AG09319 (cell line): ENCODE data around the gene TLR10.

GRCh38 chr4:38323100-38323719, 340.8 kb upstream of the KLF3 start:
- RRBS, result no CpG with 5 or more reads among the region's 6 CpGs

DNA sequence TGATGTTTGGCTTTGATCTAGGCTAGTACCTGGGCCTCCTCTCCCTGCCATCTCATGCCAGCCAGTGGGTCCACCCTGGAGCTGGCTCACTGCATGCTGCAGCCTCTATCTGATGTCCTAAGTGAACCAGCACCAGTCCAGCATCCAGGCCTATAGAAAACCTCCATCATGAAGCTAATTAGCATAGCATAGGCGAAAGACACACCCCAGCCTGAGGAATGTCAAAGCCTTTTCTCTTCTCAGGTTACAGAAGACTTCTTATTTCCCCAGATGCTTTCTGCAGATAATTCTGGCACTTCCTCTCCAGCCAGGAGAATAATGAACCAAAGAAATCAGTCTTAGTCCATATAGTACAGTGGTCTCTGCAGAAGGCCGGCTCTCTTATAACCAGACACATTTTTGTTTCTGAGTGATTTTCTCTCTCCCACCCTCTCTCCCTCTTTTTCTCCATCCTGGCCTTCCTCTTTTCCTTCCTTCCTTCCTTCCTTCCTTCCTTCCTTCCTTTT, 335.7 kb upstream of the KLF3 start:
- RRBS, result no CpG with 5 or more reads among the region's 2 CpGs

DNA sequence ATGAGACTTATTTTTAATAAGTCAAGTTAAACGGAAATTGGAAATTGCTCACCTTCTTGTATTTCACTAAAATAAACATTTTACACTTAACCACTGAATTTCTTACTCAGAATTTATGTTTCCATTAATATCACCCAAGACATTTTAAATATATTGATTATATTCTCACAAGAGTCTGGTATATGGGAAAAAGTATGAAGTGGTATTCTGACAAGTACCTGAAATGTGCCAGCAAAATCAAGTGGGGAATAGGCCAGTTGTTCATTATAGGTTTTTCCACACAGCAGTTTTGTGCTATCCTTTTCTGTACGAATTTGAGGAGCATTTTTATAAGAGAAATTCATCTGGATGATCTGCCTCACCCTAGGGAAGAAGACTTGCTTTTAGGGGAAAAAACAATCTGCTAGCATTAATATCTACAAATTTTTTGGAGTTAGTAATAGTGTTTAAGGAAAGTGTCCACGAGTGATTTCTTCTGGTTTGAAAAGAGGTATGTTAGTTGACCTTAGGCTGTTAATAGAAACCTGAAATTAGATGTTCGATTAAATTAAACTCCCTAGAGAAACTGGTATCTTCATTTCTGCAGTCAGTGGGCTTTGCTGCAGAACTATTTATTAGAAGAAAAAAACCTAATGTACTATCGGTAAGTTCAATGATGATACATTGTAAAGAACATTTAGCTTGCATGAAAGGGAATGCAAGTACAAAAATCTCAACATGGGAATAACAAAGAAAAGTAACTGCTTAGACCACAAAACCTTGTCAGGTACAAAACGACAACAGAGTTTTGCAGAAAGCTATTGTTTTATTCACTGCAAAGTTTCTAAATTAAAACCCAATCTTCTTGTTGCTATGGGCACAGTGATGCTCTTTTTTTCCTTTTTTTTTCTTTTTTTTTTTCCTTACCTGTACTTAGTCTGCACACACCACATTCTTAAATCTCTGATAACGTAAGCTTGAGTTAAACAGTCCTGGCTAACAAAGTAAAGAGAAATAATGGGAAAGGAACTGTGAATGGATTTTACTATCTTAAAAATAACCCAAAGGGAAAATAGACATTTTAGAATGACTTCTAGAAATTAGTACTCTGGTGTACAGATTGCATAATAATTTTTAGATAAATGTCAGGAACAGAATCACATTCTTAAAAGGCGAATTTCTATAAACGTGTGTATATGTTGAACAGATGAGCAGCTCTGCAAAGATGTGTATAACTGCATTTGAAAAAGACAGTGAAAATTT, 1.9 kb downstream of the KLF3 start:
- RRBS, result no CpG with 5 or more reads among the region's 9 CpGs

DNA sequence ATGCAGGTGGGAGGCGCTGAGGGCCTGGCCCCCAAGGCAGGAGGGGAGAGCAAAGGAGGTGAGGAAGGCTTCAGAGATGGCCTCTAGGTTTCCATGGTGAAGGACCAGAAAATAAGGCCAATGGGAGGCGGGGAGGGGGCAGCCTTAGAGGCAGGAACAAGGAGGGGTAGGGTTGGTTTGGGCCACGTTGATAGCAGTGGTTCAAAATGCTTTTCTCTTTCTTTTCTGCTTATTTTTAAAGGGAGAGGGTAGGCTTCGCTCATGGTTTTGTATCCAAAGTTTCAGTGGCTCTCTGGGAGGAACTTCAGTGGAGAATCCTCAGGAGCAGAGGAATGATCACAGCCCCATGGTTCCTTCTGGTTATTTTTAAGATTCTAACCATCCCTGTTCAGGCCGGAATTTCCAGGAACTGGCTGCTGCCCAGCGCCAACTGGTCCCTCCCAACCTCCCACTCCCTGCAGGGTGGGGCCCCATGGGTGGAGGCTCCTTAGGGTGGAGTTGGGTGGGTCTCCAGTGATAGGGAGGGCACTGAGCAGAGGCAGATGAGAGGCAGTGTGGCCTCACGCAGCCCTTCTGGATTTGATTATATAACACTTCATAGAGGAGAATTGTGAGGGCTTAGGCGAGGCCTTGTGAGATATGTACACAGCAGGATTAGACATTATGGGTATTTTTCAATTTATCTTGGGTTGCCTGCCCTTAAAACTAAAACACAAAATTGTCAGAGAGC, 9.0 kb downstream of the KLF3 start:
- RRBS, result no CpG with 5 or more reads among the region's 8 CpGs

DNA sequence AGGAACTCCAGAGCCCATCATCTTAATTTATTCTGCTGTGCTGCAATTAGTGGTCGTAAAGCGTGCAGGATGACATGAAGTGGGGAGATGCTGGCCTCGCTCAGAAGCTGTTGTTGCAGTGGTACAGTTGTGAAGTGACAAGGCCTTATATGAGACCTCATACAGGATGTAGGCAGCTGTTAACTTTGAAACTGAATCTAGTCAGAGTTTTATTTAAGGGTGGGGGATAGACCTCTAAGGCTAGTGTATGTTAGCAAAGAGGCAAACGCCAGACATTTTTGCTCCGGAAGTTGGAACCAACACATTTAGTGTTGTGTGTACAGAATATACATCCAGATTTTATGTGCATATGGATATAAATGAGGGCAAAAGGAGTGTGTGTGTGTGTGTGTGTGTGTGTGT, 13.5 kb downstream of the KLF3 start:
- RRBS, result no CpG with 5 or more reads among the region's 5 CpGs

DNA sequence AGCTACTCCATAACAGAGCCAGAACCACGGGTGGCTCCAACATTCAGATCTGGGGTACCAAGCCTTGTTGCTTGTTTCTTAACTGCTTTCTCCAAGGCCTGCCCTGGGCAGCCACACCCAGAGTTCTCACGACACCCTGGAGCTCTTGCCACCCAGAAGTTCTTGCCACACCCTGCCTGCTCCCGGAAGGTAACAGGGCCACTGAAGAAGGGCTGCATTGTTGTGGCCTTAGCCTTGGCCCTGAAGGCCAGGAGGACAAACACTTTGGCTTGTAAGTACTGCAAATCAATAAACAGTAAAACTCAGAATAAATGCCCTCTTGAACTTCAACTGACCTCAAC, 54.3 kb downstream of the TLR10 start:
- RRBS, result no CpG with 5 or more reads among the region's 3 CpGs

GRCh38 chr4:38743772-38744365, 38.9 kb downstream of the TLR10 start:
- RRBS, result no CpG with 5 or more reads among the region's 2 CpGs

DNA sequence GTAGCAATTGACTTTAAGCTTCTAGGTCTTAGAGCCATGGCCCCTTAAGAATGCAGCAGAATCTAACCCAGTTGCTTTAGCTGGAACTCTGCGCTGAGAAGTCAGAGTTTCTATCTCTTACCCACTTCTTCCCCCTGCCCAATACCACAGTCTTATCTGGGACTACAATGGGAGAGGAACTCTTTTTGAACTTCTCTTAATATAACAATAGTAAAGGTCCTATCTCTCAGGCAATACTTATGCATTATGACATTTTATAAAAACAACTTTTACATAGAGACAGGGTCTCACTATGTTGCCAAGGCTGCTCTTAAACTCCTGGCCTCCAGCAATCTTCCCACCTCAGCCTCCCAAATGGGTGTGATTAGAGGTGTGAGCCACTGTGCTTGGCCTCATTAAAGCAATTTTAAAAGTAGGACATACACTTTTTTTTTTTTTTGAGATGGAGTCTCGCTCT, 1.8 kb downstream of the TLR10 start:
- RRBS, result no CpG with 5 or more reads among the region's 2 CpGs

- RRBS, result no CpG with 5 or more reads among the region's 6 CpGs
These were observed at the start of gene TLR10 for GRCh38 chr4:38782723-38783168. Gene TLR10, minus strand, starts transcription at chr4:38782990.

DNA sequence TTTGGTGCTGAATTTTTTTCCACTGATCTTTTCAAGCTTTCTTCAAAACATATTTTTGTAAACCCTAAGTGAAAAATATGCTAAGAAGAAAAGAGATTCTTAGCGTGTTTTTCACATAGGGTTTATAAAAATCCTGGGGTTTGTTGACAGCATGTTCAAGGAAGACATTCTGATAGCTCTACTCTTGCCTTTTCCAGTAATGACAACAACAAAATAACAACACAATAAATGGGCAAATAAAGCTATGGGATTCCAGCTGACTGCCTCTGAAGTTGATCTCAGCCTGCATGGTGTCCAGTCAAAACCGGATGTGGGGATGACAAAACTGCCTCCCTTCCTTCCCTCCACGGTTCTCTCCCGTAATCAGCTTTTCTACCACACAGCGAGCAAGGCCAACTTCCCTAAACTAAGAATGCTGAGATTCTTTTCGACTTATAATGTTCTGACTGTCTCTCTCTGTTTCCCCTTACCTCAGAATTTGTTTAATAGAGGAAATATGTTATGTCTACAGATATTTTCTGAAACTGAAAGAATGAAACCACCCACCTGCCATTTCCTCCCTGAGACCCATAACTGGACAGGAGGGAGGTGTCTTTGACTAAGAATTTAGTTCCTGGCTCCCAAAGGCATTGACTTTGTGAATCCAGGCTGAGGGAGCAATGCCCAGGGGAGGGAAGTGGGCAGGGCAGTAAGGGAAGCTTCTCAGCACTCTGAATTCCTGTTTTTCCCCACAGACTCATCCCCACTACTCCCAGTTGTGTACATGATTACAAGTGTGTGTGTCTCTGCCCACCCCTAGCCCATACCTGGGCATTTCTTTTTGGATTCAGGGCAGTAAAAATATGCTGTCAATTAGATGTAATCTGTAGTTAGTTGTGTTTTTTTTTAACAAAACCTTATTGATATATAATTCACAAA, 1.0 kb upstream of the TLR1 start:
- RRBS, result no CpG with 5 or more reads among the region's 6 CpGs

GRCh38 chr4:38922565-38923164, 55.1 kb downstream of the FAM114A1 start:
- RRBS, result no CpG with 5 or more reads among the region's 8 CpGs

GRCh38 chr4:39044256-39045287, 12.4 kb upstream of the TMEM156 start:
- RRBS, result 1% methylated on average over 37 of the region's 103 CpGs

DNA sequence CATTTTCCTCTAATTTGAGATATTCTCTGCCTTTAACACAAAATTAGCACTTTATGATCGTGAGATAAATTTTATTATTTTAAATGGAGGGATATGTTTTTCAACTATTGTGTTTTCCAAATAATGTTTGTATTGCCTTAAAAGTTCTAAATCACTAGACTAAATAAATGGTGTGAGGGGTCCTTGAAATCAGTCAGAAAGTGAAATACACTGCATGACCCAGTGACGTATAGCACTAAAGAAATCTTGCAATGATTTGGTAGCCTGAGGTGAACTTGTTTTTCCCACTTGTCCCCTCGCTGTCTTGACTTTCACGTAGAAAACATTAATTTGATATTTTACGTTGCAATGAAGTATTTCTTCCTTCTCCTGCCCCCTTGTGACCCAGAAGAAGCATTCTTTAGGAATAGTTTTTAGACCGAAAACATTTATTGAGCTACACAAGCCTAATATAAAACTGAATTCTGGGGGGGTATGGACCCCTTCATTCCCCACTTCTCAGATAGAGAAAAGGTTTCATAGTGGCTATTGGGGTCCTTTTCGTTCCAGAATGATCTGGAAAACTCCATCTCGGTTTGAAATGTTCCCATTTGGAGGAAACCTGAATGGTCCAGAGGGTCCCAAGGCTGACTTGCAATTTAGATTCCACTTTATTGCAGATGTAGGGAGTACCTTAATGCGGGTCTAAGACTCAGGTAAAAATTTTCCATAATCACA, 3.7 kb downstream of the KLB start:
- RRBS, result no CpG with 5 or more reads among the region's 9 CpGs

GRCh38 chr4:39538882-39539567, 11.8 kb upstream of the UGDH start:
- RRBS, result no CpG with 5 or more reads among the region's 6 CpGs

- RRBS, result no CpG with 5 or more reads among the region's 18 CpGs
These were observed 1.3 kb downstream of the SMIM14 start for GRCh38 chr4:39637336-39637880.

DNA sequence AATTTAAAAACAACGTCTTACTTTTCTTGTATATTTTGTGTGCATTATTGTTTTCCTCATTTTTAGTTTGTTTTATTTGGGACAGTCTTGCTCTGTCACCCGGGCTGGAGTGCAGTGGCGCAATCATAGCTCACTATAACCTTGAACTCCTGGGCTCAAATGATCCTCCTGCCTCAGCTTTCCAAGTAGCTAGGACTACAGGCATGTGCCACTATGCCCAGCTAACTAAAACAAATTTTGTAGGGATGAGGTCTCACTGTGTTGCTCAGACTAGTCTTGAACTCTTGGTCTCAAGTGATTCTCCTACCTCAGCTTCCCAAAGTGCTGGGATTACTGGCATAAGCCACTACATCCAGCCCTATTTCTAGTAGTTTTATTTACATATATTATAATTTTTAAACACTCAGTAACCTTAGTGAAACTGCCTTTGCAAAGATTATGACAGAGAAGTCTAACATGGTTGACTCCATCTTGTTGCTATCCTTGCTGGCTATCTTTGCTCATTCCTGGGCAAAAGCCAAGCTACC, 9.7 kb upstream of the SMIM14 start:
- RRBS, result no CpG with 5 or more reads among the region's 3 CpGs

GRCh38 chr4:39706372-39706957, 8.5 kb downstream of the UBE2K start:
- RRBS, result no CpG with 5 or more reads among the region's 7 CpGs

DNA sequence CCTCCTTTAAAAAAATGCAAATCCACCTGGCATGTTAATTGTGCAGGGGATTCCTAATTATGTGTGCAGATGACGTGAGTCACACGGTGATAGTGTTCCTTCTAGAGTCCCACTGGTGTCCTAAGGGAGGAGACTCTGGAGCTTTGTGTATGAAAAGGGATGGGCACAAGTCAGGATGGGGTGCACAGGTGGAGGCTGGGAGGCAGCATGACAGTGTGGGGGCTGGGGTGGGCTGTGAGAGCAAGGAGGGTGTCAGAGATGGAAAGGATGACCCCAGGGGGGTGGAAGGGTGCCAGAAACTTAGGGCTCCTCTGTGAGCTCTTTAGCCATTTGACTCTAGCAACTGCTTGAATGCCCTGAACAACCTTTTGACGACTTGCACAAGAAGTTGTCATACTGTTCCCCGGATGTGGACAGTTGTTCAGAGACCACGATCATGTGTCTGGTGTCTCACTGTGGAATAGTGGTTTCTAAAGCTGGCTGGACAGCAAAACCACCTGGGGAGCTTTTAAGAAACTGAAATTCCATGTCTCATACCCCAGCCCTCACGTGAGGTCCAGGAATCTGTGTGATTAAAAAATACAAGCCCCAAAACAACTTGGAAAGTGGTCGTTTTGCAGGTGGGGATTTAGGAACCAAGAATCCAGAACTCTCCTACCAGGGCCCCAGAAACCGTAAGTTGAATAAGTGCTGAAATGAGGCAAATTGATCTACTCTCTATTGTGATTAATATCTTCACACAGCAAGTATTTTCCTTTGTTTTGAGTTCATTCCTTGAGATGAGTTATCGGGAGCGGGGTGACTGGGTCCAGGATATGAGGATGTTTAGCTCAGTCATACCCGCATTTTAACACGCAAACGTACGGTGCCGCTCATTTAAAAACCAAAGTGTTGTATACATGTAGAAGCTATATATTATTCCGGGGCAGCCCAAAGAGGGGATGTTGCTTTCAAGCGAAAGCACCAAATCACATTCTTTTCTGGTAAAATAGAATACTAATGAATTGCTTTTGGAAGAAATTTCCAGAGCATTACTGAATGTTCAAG, 3.4 kb downstream of the RHOH start:
- RRBS, result no CpG with 5 or more reads among the region's 17 CpGs

GRCh38 chr4:40211402-40211764, 14.6 kb downstream of the RHOH start:
- RRBS, result no CpG with 5 or more reads among the region's 8 CpGs

GRCh38 chr4:40334548-40335073, 522 bp upstream of the CHRNA9 start:
- RRBS, result no CpG with 5 or more reads among the region's 6 CpGs